Cardiac septum (tissue), 1 donor: ENCODE results near the genes KRR1 and PAWR.

- PRO-cap = no peak
These were observed 160.0 kb downstream of the TRHDE start for GRCh38 chr12:72432055-72432735.

DNA sequence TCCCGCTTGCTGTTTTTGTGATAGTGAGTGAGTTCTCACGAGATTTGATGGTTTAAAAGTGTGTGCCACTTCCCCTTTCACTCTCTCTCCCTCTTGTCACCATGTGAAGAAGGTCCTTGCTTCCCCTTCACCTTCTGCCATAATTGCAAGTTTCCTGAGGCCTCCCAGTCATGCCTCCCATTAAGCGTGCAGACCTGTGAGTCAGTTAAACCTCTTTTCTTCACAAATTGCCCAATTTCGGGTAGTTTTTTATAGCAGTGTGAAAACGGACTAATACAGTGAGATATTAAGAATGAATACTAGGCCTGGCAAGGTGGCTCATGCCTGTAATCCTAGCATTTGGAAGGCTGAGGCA, 2.0 kb upstream of the ATXN7L3B start:
- PRO-cap = no peak

- PRO-cap = no peak
These were observed 48.9 kb downstream of the ATXN7L3B start for GRCh38 chr12:74586362-74587083.

GRCh38 chr12:75048107-75048606, 161.5 kb downstream of the KCNC2 start:
- PRO-cap = no peak

GRCh38 chr12:75510806-75511997, at the start of gene KRR1:
Gene KRR1 (minus strand): TSS chr12:75511609.
- PRO-cap = bidirectional peak, plus-strand start at chr12:75511844, minus-strand start at chr12:75511610

- PRO-cap = no peak
These were observed 55.1 kb upstream of the KRR1 start for GRCh38 chr12:75566637-75566836.

DNA sequence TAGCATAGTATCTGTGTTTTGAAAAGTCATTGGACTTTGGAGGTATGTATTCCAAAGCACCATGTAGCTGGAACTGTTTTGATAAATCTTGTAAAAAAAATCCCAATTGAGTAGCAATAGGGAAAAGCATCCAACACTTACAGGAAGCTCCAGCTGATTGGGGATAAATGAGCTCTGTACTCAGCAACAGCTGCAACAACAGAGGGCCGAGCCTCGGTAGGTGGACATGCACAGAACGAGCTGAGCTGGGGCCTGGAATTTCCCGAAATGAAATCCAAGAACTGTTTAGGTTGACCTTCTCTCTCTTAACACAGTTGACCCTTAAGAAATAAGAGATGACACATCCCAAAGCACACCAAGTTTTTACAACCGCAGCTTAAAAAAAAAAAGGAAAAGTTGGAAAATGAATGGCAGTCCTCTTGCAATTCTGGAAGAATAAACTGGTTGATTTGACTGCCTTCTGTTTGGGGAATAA, 194.6 kb upstream of the KRR1 start:
- PRO-cap = unidirectional peak, plus-strand start at position 195 of the sequence

GRCh38 chr12:75783078-75783553, 271.7 kb upstream of the KRR1 start:
- PRO-cap = no peak

GRCh38 chr12:76026460-76027531, 57.7 kb downstream of the NAP1L1 start:
- PRO-cap = bidirectional peak, plus-strand start at chr12:76026849, minus-strand start at chr12:76026701

- PRO-cap = no peak
These were observed 8.1 kb upstream of the NAP1L1 start for GRCh38 chr12:76092578-76092952.

GRCh38 chr12:76512662-76512942, 47.0 kb downstream of the OSBPL8 start:
- PRO-cap = no peak

DNA sequence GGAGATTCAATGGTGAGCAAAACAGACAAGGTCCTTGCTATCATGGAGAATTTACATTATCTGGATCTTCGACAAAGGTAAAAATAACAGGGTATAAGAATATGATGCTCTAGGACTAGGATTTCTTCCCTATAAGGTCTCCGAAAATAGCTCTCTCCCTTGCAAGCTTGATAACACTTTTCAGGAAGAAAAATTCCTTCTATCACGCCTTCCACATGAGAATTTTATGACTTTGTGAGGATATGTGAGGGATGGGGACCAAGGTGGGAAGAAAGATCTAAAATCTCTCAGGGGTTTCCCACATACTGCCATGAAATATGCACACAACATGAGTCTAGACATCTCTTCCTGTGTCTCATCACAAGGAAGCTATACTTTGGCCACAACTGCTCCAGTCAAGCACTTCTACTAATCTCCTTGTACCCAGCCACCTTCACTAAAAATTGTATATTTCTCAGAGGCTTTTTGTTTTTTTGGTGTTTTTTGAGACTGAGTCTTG, 3.3 kb downstream of the OSBPL8 start:
- PRO-cap = no peak

- PRO-cap = no peak
These were observed 13.8 kb downstream of the ZDHHC17 start for GRCh38 chr12:76777592-76778164.

- PRO-cap = no peak
These were observed 37.0 kb upstream of the CSRP2 start for GRCh38 chr12:76915895-76916179.

- PRO-cap = no peak
These were observed 207.1 kb upstream of the E2F7 start for GRCh38 chr12:77272538-77272800.

- PRO-cap = no peak
These were observed 113.0 kb downstream of the SYT1 start for GRCh38 chr12:78977479-78977981.

GRCh38 chr12:79416016-79416384, 274.8 kb downstream of the PAWR start:
- PRO-cap = no peak

- PRO-cap = no peak
These were observed 148.7 kb downstream of the PAWR start for GRCh38 chr12:79542000-79542619.

DNA sequence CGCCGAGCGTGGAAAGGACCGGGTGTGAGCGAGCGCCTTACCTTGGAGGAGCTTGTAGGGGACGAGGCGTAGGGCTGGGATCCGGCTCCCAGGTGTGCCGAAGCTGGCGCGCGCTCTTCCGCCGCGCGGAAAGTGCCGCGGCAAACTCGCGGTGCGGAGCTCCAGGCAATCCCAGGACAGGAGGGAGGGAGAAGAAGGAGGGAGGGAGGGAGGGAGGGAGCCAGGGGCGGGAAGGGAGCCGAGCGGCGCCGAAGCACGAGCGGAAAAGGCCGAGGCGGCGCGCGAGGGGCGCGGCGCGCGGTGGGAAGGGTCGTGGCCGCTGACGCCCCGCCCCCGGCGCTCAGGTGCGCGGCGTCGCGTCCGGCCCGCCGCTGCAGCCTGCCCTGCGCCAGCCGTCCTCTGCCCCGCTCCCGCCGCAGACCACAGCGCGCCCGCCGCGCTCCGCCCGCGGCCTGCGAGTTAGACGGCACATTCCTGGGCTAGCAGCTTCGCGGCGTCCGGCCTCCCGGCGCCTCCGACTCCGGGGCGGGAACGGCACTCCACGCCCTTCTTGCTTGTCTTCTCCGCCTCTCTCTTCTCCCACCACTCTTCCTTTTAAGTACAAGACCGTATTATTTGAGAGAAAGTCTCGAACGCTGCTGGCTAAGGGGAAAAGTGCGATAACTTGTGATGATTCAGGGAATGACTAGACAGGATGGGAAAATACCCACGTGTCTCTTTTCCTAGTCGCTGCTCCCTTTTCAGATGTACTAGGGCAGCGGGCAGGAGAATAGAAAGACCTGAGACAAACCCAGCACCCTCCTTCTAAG, at the start of gene PAWR:
Gene PAWR, minus strand, starts transcription at position 134 of the 809 bp plus-strand sequence.
- PRO-cap = bidirectional peak, plus-strand start at position 264 of the sequence, minus-strand start at position 134 of the sequence; bidirectional peak, plus-strand start at position 622 of the sequence, minus-strand start at position 590 of the sequence

DNA sequence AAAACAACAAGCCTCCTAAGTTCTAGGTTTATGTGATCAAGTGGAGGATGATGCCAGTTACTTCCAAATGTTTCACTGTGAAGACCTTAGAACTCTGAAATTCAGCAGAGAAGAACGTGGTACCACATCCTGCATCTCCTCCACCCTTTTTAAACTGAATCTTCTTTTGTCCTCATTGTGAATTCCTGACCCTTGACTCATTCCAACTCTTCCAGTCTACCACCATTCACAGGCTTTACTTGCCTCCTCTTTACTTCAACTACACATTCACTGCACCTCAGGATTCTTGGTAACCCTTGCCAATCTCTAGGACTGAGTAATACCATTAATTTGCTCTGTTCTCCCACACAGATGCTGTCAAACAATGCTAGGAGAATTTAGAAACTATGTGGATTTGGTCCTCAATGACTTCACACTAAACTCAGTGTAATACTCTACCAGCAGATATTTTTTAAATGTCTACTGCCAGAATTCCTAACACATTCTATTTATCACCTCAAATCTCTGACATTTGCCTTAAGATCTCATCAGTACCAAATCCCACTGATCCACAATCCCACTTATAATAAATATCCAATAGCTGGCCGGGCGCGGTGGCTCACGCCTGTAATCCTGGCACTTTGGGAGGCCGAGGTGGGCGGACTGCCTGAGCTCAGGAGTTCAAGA, 37.2 kb downstream of the PPP1R12A start:
- PRO-cap = no peak